Measurements from ENCODE around the gene GYPA.

GRCh38 chr4:139998500-139999314 is 155.3 kb downstream of the MAML3 start:
- PRO-cap = no peak
- RAMPAGE, long total RNA, 2 experiments = no peak in any of the 2 experiments

DNA sequence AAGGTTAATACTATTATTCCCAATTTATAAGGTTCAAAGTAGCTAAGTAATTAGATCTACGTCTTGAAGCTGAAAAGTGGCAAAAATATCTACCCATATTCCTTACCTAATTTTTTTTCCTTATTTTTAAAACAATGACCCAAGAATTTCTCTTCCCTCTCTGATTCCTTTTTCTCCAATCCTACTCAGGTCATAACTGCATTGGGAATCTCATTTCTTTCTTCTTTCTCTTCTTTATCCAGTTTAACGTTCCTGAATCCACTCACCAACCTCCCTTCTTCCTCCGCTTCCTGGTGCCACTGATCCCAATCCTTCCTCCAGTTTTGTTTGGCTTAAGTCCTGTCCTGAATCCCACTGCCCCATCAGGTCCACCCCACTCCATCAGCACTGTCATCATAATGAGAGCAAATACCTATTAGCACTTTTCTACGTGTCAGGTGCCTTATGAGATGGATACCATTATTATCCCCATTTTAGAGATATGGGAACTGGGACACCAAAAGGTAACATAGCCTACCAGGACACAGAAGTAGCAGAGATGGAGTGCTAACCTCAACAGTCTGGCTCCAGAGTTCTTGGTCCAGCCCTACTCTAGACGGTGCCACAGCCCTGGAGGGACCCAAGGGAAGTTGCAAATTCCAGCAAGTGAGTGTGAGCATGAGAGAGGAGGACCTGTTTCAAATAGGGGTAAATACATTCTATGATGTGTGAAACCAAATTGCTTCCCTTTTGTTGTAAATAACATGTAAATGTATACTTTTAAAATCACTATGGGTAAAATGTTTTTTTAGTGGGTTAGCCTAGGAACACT is 132.3 kb downstream of the MAML3 start:
- PRO-cap = no peak
- RAMPAGE, long total RNA, 2 experiments = no peak in any of the 2 experiments

DNA sequence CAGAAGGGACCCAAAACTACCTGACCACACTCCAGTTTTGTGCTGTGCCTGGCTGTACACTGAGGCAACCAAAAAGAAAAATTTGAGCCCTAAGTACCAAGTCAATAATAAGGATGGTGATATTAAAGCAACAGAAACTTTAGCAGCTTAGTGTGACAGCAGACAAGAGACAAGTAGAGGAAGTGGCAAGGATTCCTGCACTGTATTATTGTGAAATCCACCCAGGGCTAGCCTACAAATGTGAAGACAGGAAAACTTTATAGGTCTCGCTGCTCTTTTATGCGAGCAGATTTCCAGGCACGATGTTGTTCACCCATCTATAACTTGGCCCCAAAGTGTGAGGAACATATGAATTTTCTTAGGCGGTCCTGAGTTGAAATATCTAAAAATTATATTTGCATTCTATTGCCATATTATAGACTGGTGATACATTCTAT is 61.2 kb downstream of the MAML3 start:
- PRO-cap = no peak
- RAMPAGE, long total RNA, 2 experiments = no peak in any of the 2 experiments

DNA sequence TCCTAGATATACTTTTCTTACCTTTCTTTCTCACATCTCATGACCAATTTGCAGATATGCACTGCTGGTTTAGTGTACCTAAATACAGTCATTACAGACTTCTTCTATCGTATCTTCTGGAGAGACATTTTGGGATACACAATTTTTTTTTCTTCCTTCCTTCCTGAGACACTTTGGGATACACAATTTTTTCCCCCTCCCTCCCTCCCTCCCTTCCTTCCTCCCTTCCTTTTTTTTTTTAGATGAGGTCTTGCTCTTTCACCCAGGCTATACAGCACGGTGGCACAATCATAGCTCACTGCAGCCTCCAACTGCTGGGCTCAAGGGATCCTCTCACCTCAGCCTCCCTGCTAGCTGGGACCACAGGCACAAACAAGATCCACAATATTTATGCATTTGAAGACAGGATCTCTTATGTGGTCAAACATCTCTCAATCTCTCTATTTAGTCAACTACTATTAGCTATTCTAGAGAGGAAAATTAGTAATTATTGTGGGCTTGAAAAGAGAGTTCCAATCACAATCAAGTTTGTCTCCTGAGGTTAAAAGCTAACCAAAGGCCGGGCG is 34.5 kb downstream of the MAML3 start:
- PRO-cap = no peak
- RAMPAGE, long total RNA, 2 experiments = no peak in any of the 2 experiments

- PRO-cap = no peak
- RAMPAGE, long total RNA, 2 experiments = no peak in any of the 2 experiments
Observed at GRCh38 chr4:140150202-140150643, 3.8 kb downstream of the MAML3 start.

- PRO-cap = no peak
- RAMPAGE, long total RNA, 2 experiments = no peak in any of the 2 experiments
Observed at GRCh38 chr4:140253503-140253880, 99.5 kb upstream of the MAML3 start.

DNA sequence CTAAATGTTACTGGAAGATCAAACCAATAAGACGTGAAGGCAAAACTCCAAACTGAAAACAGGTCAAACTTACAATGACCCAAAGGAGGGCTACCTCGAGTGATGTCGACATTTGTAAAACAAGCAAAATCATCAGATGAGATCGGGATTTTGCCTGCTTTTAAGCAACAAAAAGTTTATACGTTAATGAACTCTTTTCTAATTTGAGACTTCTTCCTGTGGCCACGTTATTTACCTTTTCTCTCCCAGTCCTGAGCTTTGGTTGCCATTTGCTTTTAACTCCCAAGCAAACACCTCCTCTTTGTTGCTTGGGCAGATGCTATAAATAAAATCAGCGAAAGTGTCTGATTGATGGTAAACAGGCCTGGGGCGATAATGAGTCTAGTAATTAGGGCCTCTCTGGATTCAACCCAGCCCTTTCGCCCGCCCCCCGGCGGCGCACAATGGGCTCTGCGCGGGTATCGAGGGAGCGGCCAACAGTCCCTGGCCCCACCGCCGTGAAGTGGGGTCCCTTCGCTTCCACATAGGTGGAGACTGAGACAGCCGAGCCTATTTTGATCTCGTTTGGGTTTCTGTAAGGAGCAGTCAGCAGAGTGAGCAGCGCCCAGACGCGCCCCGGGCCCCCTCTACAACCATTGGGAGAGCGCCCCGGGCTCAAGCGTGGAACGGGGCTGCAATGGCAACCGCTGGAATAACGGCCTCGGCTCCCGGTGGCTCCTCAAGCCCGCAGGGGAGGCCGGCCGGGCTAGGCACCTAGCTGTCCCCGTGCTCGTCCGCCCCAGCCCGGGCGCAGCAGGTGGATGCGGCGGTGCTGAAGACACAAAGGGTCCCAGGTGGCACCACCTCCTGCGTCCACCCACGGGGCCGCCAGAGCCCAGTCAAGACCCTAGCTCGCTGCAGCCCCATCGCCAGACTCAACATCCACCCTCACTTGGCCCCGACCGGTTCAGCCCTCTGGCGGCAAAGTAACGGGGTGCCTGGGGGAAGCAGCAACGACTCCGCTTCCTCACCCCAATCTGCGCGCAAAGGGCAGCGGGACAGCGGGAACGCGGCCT is 652 bp downstream of the CLGN start:
- PRO-cap = no peak
- RAMPAGE, long total RNA, 2 experiments = no peak in any of the 2 experiments

GRCh38 chr4:140695981-140696354 is 60.2 kb downstream of the TBC1D9 start:
- PRO-cap = no peak
- RAMPAGE, long total RNA, 2 experiments = no peak in any of the 2 experiments

- PRO-cap = no peak
- RAMPAGE, long total RNA, 2 experiments = no peak in any of the 2 experiments
Observed at GRCh38 chr4:140866398-140867612, 110.6 kb upstream of the TBC1D9 start.

GRCh38 chr4:140935262-140935752 is 179.1 kb upstream of the TBC1D9 start:
- PRO-cap = no peak
- RAMPAGE, long total RNA, 2 experiments = no peak in any of the 2 experiments

- PRO-cap = no peak
- RAMPAGE, long total RNA, 2 experiments = no peak in any of the 2 experiments
Observed at GRCh38 chr4:142354838-142355607, 491.1 kb downstream of the INPP4B start.

GRCh38 chr4:142403976-142404623 is 442.0 kb downstream of the INPP4B start:
- PRO-cap = no peak
- RAMPAGE, long total RNA, 2 experiments = no peak in any of the 2 experiments

GRCh38 chr4:143297030-143297353 is 39.7 kb upstream of the GAB1 start:
- PRO-cap = no peak
- RAMPAGE, long total RNA, 2 experiments = no peak in any of the 2 experiments

- PRO-cap = no peak
- RAMPAGE, long total RNA, 2 experiments = no peak in any of the 2 experiments
Observed at GRCh38 chr4:143353632-143354327, 17.1 kb downstream of the GAB1 start.

DNA sequence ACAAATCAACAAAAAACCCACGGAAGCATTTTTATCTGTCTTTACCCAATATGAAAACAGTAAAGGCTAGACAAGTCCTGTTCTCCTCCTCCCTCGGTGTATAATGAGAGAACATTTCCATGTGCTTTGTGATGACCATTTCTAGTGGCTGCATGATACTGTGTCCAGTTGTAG is 22.6 kb downstream of the GAB1 start:
- PRO-cap = no peak
- RAMPAGE, long total RNA, 2 experiments = no peak in any of the 2 experiments

DNA sequence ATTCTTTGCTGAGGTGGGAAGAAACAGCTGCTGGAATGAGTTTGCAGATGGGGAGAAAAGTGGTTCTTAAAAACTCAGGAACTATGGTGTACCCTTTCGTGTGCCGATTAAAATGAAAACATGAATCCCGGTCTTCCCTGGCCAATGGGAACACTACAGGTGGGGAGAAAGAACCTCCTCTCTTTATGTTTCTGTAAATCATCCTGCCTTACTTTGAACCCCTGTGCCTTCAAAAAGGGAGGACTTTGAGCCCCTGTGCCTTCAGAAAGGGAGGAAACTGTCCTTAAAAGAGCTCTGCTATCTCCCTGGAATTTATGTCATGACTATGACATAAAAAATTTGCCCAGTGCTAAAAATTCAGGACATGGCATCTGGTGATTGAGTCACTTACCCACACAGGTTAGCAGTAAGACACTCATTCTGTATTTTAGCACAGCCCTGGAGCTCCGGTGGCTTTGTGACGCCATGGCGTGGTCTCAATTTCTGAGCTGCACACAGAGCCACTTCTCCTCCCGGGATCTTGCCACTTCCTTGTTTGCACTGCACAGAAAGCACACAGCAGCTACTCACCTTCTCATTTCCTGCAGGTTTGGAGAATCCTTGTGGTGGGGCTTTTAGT is 76.3 kb downstream of the GYPE start:
- PRO-cap = no peak
- RAMPAGE, long total RNA, 2 experiments = no peak in any of the 2 experiments

DNA sequence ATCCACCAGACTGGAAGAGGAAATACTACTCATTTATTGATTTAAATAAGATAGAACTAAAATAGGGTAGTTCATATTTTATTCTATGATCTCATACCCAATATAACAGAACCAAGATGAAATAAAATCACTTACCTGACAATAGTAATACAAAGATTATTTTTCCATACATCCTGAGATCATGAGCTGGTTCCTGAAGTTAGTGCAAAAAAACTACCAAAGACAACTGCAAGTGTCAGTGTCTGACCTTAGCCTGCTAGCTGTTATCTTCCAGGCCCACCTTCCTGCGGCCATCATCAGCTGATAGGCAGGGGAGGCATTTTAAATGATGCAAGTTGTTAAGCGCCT is at the start of gene GYPA:
Gene GYPA, minus strand, starts transcription at position 255 of the 348 bp plus-strand sequence.
- PRO-cap = no peak
- RAMPAGE, long total RNA, 2 experiments = no peak in any of the 2 experiments

DNA sequence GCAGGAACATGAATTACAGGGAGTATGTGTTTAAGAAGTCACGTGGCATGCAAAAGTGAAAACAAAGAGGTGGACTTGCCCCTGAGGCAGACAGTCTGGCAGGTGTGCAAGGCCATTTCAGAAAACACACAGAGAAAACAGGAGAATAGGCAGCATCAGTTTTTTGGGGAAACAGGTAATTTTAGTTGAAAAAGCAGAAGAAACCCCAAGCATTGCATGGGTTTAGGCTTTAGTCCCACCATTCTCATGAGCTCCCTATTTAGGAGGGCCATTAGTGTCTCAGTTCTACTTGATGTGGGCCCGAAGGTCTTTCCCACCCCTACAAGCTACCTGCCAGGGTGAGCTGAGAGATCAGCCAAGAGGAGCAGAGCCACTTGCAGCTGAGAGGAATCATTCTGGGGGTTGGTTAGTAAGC is 29.6 kb downstream of the C4orf51 start:
- PRO-cap = no peak
- RAMPAGE, long total RNA, 2 experiments = no peak in any of the 2 experiments

DNA sequence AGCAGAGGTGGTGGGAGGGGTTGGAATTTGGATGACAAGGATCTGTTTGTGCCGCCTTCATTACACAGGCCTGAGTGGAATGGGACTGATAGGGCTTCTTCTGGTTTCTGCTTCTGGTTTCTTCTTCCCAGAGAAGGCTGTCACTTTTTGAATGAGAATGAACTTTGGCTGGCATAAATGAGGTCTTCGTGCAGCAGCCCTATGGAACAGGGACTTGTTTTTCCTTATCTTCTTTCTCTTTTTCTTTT is 55.5 kb downstream of the C4orf51 start:
- PRO-cap = bidirectional peak, plus-strand start at position 63 of the sequence, minus-strand start outside the sequence
- RAMPAGE, long total RNA, 2 experiments = no peak in any of the 2 experiments

DNA sequence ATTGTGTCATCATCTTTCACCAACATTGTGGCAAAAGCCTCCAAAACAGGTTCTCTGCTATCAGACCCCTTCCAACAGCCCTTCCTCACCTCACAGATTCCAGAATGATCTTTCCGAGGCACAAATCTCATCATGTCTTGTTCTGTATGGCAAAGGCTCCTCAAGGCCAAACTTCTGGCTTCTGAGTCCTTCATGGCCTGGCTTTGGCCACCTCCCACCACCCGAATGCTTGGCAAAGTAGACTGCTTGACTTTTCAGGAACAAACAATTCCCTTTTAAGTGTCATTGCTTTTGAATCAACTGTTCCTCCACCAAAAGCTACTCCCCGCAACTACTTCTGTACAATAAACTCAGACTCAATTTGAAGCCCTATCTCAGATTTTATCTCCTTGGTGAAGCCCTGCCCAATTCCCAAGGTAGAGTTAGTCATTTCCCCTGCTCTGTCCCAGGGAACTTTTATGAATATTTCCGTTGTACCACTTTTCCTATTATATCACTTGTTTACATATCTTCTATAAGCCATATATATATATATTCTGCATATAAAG is 102.7 kb downstream of the C4orf51 start:
- PRO-cap = no peak
- RAMPAGE, long total RNA, 2 experiments = no peak in any of the 2 experiments

All from breast epithelium (tissue), 2 donors.